Parietal lobe (tissue), 2 donors: ENCODE measurements around a stretch of chr4.

DNA sequence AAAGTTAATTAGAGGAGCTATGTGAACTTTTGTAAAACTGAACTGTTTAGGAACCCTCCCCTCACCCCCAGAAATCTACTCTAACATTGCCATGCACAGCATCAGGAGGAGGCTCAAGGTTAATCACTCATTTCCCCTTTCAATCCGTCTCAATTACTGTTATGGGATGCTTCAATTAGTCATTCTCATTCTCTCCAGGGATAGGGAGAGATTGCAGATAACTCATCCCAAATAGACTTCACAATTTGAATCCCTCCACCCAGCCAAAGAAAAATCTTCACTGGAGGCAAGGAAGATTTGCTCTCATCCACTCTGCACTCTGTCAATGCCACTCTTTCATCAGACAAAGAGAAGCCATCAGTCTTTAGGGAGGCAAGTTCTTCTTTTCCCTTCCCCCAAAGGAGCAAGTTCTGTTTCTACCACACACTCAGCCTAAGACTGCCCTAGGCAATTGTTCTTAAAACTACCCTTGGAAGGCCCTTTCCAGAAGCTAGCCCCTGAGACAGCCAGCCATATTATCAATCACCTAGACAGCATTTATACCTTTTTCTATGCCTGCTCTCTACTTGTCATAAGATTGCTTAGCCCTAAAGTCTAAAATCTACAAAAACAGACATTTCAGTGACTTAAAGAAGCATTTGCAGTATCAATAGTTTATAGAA is 140.3 kb downstream of the SLC10A7 start:
- RAMPAGE, long total RNA = no peak

DNA sequence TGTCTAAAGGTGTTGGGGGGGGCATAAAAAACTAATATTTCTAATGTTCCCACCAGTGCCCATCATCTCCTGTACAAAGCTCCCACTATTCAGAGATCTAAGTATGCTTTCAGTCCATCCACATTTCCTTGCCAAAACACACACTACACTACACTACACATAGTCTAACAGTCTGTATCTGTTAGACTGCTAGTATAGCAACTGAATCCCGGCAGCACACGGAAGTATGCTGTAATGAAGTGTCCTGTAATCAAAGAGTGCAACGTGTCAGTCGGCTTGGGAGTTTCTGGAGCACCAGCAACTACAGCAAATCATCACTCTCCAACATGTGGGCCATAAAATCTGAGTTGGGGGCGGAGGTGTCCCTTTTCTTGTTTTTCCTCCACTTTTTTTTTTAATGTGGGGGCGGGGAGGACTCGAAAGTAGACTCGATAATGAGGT is 897 bp downstream of the SLC10A7 start:
- RAMPAGE, long total RNA = no peak

- RAMPAGE, long total RNA = no peak
Observed at GRCh38 chr4:146663127-146663554, 24.4 kb downstream of the POU4F2 start.

DNA sequence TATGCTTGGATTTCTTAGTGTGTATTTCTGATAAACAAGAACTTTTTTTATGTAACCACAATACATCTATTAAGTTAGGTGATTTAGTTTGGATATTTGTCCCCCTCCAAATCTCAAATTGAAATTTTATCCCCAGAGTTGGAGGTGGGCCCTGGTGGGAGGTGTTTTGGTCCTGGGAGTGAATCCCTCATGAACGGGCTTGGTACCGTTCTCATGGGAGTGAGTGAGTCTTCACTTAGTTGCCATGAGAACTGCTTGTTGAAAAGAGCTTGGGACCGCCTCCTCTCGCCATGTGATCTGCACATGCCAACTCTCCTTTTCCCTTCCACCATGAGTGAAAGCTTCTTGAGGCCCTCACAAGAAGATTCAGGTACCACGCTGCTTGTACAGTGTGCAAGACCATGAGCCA is 201.3 kb upstream of the TTC29 start:
- RAMPAGE, long total RNA = no peak

DNA sequence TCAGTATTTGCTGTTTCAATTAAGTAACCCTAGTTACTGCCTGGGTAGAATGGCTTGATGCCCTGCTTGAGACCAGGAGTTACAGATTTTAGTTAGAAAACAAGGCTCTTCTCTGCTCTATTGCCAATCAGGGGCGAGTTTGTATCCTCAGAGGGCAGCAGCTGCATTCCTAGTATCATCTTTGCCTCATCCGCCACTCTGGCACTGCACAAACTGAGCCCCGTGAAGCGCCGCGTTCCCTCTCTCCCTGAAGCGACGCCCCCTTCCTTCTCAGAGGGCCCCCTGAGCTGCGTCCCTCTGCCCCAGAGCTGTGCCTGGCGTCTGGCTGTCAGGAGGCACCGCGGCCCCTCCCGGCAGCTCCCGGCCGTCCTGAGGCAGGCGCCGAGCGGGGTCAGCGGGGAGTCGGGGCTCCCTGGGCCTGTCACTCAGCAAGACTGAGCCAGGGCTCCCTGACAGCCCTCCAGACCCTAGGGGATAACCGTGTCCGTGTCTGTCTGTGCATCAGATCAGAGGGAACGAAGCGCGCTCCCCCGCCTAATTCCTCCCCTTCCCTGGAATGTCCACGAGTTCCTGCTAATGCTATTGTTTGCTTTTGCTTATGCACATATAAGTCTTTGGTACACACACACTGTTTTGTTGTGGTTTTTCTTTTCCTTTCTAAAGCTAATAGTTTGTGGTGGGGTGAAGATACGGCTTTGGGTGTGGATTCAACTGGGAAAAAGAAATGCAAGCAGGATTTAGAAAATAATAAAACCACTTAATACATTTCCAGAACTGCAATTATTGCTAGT is 212.6 kb upstream of the TTC29 start:
- RAMPAGE, long total RNA = no peak

- RAMPAGE, long total RNA = no peak
Observed at GRCh38 chr4:147460387-147460672, 20.6 kb upstream of the EDNRA start.

- RAMPAGE, long total RNA = no peak
Observed at GRCh38 chr4:147829389-147830115, 97.7 kb downstream of the ARHGAP10 start.

- RAMPAGE, long total RNA = no peak
Observed at GRCh38 chr4:147857385-147858166, 125.7 kb downstream of the ARHGAP10 start.

- RAMPAGE, long total RNA = no peak
Observed at GRCh38 chr4:147909002-147909622, 177.2 kb downstream of the ARHGAP10 start.

GRCh38 chr4:147925772-147926791 is 194.2 kb downstream of the ARHGAP10 start:
- RAMPAGE, long total RNA = no peak

- RAMPAGE, long total RNA = no peak
Observed at GRCh38 chr4:148015312-148016096, 283.6 kb downstream of the ARHGAP10 start.

GRCh38 chr4:148431287-148432085 is 10.7 kb downstream of the NR3C2 start:
- RAMPAGE, long total RNA = no peak

GRCh38 chr4:148693869-148694184 is 251.6 kb upstream of the NR3C2 start:
- RAMPAGE, long total RNA = no peak

- RAMPAGE, long total RNA = no peak
Observed at GRCh38 chr4:148782191-148782650, 340.0 kb upstream of the NR3C2 start.

DNA sequence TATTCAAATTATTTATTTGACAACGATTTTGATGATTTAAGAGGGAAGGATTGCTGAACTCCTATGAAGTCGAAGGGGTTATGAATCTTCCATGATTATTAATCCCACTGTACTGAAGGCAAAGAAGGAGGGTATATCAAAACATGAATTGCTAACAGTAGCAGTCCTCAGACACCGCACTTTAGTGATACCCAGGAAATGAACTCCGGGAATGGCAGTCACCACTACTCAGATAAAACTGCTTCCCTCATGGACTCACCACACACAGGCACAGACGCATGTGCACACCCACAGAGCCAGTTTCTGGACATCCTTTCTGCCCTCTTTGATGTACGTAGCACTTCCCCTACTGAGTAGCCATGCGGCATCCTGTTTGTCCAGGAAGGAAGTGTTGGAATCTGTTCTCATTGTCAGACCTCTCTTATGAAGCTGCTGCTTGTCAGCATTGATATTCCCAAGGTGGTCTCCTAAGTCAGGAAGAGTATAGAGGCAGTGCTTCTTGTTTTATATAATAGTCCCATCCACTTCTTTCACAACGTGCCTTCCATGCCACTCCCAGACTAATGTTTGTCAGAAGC is 95.7 kb downstream of the DCLK2 start:
- RAMPAGE, long total RNA = no peak

GRCh38 chr4:150256646-150257536 is 178.6 kb downstream of the DCLK2 start:
- RAMPAGE, long total RNA = no peak

GRCh38 chr4:150510422-150510866 is 71.5 kb upstream of the MAB21L2 start:
- RAMPAGE, long total RNA = no peak

GRCh38 chr4:151098188-151098650 is 1.2 kb upstream of the RPS3A start:
- RAMPAGE, long total RNA = no peak

DNA sequence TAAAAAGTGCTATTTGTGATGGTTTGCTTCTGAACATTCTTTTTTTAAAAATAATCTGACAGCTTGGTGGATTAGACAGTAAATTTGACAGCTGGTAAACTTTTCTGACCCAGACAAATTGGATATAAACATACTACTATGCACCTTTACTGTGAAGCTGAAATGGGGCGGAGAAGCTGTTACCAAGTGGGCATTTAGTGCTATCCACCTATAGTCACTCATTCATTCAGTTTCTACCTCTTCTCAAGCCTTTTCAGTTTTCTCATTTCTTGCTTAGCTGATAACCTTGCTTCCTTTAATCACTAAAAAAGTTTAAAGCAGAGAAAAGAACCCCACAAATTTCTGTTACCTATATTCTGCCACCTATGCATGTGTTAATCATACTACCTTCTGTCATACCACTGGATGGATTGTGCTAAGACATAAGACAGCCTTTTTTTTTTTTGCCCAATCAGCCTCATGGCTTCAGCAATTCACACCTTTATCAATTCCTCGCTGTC is 5.2 kb downstream of the RPS3A start:
- RAMPAGE, long total RNA = no peak

- RAMPAGE, long total RNA = no peak
Observed at GRCh38 chr4:151107036-151108213, 8.0 kb downstream of the RPS3A start.